Metanephros (tissue), 2 donors: ENCODE measurements around a stretch of chr7.

DNA sequence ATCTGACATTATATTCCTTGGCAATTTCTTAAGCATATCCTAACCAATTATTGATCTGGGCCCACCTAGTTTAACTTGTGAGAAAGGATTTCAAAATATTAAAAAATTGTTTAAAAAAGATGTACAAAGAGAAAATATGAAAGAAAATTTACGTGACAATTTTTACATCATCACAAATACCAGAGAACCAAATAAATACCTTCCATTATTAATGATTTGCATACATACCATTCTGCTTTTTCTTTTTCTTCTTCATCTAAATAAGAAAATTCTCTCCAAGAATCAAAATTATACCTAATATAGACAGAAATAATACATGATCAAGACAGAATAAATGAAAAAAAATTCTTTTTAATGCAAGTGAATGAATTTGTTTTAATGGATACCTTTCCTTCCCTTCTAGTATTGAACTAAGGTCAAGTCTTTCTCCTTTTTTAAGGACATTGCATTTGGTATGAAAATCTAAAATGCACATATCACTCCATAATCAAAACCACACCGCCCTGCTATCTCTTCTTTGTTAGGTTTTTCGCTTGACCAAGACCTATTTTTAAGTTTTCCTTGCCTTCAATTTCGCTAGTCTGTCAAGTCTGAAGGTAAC is 21.1 kb downstream of the DNAJC2 start:
- RAMPAGE, long total RNA = no peak

DNA sequence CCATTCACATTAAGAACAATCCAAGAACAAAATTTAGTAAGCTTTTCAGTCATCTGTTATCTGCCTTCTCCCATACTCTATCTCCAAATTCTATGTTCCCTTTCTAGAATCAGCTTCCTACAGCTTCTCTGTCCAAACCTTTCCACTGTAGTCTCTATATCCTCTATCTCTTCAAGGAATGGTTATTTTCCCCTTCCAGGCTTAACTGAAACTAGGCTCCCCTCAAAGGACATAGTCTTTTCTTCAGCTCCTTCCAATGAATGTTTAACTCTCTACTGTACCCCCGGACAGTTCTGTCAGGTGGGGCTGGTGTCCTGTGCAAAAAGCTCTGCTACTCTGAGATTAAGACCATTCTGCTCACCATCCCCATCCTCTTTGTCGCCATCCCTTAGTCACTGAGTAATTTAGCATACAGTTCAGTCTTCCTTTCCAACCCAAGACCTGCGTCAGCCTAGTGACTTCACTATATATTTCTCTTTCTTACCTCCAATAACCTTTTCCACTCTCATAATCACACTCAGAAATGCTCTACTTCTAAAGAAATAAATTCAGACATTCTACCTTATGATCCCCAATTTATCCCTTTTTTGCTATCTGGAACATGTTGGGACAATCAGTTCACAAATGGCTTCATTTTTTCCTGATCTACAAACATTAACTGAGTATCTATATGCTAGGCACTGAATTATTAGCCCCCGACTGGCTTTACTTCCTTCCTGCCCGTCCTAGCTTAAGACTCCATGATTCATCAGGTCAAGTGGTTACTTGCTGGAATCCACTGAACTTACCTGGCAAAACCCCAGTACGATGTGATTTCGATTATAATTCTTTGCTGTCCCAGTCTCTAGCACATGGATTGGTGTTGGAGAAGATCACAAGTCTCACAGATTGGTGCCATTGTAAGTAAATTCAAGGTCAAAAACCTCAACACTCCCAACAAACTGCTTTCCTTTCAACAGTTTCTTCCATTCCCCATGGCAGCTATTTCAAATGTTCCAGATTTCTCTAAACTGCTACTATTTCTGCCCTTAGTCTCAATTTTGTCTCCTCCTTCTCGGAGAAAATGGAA is 77.3 kb downstream of the ORC5 start:
- RAMPAGE, long total RNA = no peak

- RAMPAGE, long total RNA = no peak
These were observed 84.9 kb upstream of the KMT2E start for GRCh38 chr7:104929122-104929442.

GRCh38 chr7:104973766-104974646 is 40.0 kb upstream of the KMT2E start:
- RAMPAGE, long total RNA = no peak

DNA sequence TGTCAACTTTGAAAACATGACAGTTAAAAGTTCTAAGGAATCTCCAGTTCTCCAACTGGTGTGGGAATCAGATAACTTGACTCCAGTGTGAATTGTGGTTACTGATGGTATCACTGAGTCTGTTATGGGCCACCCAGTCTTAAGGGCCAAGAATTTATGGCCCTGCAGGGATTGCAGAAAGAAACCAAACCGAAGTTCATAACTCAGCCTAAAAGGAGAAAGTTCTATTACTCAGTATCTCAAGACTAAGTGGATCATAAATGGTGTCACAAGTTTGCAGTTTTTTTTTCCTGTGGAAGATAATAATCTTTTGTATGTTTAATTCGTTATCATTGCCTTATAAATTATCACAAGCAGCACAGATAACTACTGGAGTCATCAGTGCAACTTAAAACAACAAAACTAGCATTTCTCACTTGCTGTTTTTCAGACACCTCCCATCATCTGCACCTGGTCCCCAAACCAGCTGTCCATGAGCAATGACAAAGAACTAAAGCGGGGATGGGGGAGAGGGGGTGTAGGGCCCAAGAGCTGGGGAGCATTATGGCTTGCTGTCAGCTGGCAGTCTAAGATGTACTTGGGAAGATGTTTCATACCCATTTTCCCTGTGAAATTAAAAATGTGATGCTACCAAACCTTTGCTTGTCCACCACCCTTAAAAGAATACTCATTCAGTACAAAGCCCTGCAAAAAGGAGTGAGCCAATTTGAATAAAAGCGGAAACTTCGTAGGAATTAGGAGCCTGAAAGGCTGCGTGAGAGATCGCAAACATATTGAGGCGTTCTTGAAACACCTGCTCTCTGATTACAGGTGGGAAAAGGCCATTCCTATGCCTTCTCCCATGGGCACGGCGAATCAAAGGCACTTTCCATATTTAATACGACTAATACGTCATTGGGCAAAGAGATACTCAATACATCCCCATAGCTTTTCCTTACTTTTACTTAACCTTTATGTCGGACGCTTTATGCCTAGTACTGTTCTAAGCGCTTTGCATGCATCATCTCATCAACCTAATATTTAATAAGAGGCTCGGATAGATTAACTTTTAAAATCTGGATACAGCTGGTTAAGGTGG is 31.2 kb upstream of the KMT2E start:
- RAMPAGE, long total RNA = no peak

- RAMPAGE, long total RNA = no peak
These were observed 28.1 kb upstream of the KMT2E start for GRCh38 chr7:104985716-104986529.

- RAMPAGE, long total RNA = no peak
These were observed 10.3 kb upstream of the KMT2E start for GRCh38 chr7:105003305-105004443.

GRCh38 chr7:105142866-105143513 is 129.0 kb downstream of the KMT2E start:
- RAMPAGE, long total RNA = no peak

GRCh38 chr7:105268178-105268490 is 120.6 kb downstream of the SRPK2 start:
- RAMPAGE, long total RNA = no peak

DNA sequence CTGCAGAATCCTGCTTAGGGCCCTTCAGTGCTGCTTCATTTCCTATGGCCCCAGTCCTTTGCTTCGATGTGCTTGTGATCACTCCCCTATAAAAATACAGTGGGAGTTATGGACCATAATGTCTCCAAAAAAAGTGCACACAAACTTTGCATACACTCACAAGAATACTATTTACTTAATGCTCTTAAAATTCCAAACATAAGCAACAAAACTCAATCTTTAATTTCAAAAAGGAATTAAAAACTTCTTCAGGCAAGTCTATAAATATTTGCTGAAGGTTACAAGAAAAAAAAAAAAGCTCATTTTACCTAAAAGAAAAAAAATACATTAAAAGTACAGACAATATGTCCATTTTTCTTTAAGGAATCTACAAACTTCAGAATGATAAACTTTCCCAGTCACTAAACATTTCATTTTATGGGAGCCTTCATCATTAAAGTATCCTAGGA is 79.7 kb downstream of the SRPK2 start:
- RAMPAGE, long total RNA = no peak

DNA sequence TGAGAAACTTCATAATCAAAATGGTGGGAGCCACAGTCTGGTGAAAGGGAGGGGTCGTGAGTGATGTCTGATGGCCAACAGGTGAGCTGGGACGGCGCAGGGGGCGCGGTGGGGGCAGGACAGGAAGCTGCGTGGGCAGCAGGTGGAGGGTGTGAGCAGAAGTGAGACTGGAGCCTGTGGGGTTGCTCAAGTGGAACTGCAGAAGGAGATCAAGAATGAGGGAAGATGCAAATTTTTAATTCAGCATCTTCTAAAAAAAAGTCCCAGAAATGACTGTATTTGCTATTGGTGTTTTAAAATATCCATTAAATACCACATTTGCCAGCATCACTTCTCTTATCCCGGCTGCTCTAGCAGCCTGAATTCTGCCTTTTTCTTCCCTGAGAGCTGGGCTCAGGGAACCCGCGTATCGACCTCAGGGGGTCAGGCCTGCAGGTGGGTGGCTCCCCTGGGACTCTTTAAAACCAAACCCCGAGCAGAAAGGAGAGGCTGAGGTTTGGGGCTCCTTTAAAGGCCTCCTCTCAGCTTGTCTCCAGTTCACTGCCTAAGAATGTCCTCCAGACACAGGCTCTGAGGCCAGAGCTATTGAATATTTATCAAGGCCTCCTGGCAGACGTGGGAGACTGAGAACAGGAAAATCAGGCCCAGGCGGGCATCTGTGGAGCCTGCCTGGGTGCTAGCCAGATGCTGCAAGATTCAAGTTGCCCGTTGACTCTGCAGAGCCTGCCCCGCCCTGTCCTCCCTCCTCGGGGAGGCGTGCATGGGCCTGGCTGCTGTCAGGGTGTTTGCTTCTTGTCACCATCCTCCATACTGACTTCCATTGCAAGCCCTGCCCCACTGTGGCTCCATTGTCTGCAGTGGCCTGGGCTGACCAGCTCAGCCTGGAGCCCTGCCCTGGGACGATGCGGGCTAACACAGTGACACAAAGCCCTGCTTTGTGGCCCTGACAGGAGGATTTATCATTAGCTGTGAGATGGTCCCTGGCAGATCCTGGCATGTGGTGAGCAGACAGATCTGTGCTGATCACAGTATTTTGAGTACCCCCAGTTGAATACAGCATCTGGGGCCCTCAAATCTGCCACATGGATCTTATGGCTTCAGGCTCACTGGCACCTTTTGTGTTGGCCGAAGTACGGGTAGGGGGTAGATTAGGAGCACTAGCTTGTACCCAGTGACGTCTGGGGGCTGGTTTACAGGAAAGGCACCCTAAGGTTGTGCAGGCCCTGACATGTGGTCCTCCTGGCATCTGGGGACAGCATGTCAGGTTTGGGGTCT is 53.7 kb downstream of the SYPL1 start:
- RAMPAGE, long total RNA = no peak

DNA sequence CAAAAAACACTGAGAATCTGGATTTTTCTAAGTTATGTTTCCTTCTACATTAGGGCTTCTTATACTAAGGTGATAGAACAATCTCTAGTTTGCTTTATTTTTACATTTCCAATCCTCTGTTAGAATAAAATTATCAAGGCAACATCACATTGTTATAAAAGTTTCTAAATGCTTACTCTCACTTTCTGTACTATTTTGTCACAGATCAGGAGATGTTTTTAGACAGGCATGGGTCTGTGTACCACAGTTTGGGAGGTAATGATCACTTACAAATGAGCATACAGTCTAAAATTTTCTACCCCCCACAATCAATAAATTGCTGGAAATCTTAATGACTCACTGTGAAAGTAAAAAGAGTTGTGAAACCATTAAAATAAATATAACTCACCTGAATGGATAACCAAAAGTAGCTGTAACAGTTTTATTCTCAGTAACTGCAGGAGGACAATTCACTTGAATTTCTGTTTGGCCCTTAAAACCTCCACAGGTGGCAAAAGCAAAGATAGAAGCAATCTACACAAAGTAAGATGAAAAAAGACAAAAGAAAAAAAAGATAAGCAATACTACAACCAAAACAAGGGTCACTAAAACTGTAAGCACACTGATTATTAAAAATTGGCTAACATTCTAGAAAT is 13.2 kb downstream of the SYPL1 start:
- RAMPAGE, long total RNA = no peak

- RAMPAGE, long total RNA = no peak
These were observed 26.8 kb upstream of the SYPL1 start for GRCh38 chr7:106138758-106139477.

GRCh38 chr7:106216834-106217829 is 67.7 kb downstream of the NAMPT start:
- RAMPAGE, long total RNA = no peak

- RAMPAGE, long total RNA = no peak
These were observed 8.3 kb downstream of the NAMPT start for GRCh38 chr7:106276386-106276923.

DNA sequence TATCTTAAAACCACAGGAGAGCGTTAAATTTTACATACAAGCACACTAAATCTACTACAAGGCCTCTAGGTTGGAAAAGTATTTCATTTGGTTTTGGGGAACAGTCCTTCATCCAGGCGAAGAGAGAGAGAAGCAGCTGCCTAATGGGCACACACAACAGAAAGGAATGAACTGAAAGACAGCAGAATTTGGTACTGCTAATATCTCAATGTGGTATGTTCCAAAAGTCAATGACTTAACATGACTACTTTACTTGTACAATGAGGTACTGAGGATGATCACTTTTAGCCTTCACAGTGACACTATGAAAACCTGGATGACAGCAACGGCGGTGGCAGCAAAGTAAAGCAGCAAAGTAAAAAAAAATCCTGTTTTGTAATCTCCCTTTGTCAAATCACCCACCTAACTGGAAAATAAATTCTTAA is 7.4 kb downstream of the NAMPT start:
- RAMPAGE, long total RNA = no peak

GRCh38 chr7:106424628-106425891 is 140.3 kb upstream of the NAMPT start:
- RAMPAGE, long total RNA = no peak

GRCh38 chr7:106484475-106484846 is 176.5 kb downstream of the CCDC71L start:
- RAMPAGE, long total RNA = no peak

DNA sequence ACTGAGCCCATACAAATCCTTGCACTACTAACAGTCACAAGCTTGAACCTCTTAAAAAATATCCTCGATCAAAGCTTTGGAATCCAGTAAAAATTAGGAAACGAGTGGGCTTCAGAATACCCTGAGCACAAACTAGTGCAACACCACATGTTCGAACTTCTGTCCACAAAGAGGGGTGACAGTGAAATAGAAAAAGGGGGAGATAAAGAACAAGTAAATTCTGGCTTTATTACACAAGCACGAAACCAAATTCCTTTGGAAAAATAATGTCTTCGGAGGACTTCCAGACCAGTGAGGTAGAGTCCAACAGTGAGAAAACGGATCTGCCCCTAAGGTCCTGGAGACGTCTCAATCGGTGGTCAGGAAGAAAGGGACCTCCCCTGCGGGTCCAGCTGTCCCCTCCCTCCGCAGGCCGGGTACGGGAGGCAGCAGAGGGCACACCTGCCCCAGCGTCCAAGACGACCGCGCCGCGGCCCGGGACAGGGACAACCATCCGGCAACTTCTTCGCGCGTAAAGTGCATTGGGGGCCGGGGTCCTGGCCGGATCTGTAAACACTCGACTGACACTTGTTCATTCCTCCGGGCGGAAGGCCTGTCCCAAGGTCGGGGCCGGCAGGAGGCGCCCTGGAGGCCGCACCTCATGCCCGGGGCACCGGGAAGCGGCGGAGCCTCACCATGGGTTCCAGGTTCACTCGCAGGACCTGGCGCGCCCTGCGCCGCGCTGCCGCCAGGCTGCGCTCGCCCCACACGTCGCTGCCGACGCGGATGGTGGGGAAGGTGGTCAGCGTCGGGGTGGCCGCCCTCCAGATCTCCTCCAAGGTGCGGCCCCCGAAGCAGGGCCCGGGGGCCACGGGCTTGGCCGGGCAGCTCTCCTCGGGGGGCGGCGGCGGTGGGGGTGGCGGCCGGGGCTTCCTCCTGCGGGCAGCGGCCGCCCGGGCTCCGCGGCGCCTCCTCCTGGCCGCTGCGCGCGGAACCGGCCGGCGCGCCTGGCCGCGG is 1.1 kb downstream of the CCDC71L start:
- RAMPAGE, long total RNA = no peak

DNA sequence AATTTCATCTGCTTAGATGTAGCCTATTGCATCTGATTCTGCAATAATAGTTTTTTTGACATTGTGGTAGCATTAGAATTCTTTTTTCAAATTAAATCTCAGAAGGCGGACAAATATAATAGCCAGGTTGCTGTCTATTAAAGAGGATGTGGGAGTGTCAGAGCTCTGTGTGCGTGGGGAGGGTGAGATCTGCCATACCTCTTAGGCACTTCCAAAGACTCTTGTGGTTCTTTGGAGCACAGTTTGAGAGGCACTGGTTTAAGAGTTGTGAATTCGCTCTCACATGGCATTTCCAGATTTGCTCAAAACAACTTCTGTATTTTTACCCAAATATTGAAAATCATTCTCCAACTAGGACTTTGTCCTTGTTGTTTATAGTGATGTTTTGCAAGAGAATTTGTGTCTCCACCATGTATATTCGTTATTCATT is 14.0 kb downstream of the PIK3CG start:
- RAMPAGE, long total RNA = no peak